Measurements from ENCODE around the gene SLC2A2.

GRCh38 chr3:170278550-170279338, 56.5 kb downstream of the PRKCI start:
- RRBS, result no CpG with 5 or more reads among the region's 5 CpGs
CAGE:
- cytosol, long polyA plus RNA, result no peak
- long polyA plus RNA, result no peak
- nucleus, long polyA plus RNA, result no peak

DNA sequence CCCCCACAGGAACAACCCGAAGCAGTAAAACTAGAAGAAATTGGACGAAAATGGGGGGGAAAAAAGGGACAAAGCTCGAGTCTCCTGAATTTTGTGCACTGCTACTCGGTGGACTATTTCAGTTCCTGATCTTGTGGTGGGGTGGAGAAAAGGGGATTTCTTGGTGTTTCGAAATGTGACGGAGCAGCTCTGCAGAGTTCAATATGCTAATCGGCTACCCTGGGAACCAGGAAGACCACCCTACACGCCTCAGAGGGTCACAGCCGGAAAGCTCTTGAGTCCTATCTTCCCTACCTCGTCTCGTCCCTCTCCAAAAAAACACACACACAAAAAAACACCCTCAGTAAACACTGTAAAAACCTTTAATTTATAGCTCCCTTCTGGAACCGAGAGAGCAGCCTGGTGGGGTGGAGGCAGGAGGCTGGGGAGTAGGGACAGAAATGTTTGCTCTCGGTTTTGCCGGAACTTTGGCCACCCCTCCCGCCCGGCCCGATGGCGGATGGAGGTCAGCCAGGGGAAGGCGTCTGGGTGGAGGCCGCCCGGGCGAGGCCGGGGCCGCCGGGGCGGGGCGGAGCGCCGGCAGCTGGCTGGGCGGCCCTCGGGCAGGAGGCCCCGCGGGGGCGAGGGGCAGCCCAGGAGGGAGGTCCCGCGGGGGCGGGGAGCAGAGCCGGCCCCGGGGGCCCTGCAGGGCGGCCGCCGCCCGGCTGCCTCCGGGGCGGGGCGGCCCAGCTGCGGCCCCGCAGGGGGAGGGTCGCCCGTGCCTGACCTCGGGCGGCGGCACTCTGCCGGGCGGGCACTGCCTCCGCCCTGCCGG, 1.0 kb upstream of the SKIL start:
- RRBS, result 3% methylated on average over 24 of the region's 57 CpGs
CAGE:
- cytosol, long polyA plus RNA, result no peak
- long polyA plus RNA, result no peak
- nucleus, long polyA plus RNA, result no peak

- RRBS, result no CpG with 5 or more reads among the region's 11 CpGs
CAGE:
- cytosol, long polyA plus RNA, result no peak
- long polyA plus RNA, result no peak
- nucleus, long polyA plus RNA, result no peak
Observed at GRCh38 chr3:170360062-170360764, 2.7 kb downstream of the SKIL start.

GRCh38 chr3:170421017-170421679, 2.5 kb downstream of the CLDN11 start:
- RRBS, result no CpG with 5 or more reads among the region's 12 CpGs
CAGE:
- cytosol, long polyA plus RNA, result start-site peak on the plus strand at chr3:170421189-170421269, 104 and 97 reads in 2 replicates
- long polyA plus RNA, result start-site peak on the plus strand at chr3:170421224-170421305, 36 and 137 reads in 2 replicates
- nucleus, long polyA plus RNA, result start-site peak on the plus strand at chr3:170421203-170421269, 26 and 29 reads in 2 replicates

GRCh38 chr3:170423136-170423816, 4.6 kb downstream of the CLDN11 start:
- RRBS, result no CpG with 5 or more reads among the region's 10 CpGs
CAGE:
- cytosol, long polyA plus RNA, result no peak
- long polyA plus RNA, result no peak
- nucleus, long polyA plus RNA, result start-site peak on the plus strand at chr3:170423439-170423450, 63 and 37 reads in 2 replicates; start-site peak on the plus strand at chr3:170423502-170423553, 52 and 63 reads in 2 replicates

GRCh38 chr3:170625970-170626357, 40.1 kb upstream of the SLC7A14 start:
- RRBS, result no CpG with 5 or more reads among the region's 7 CpGs
CAGE:
- cytosol, long polyA plus RNA, result no peak
- long polyA plus RNA, result no peak
- nucleus, long polyA plus RNA, result no peak

DNA sequence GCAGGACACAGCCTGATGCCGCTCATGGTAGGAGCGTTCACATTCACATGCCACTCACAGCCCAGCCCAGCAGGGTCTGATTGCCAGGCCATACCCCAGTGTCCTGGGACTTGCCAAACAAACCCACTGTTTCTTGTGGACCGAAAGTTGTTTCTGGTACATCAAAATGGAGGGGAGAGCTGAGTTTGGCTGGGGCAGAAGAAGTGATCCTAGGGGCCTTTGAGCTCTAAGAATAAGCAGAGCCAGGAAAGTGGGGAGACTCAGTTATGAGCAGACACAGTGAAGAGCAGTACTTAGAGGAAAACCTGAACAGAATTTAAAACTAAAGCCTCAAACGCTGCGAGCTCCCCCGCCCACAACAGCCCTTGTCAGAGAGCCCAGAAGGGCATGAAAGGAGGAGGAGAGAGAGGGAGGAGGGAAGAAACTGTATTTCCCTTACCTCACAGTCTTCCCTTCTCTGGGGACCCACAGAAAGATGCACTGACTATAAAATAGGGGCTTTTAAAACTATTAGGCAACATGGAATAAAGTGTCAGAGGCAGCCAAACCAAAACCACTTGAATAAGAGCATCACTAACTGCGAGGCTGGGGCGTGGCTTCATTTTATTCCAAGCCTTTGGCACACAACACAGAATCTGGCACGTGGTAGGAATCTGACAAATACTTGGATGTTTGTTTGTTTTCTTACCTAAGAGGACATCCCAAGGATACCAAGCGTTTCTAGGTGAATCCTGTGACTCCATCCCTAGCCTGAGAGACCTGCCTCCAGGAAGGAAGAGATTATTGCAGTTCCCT, 129.0 kb downstream of the RPL22L1 start:
- RRBS, result no CpG with 5 or more reads among the region's 10 CpGs
CAGE:
- cytosol, long polyA plus RNA, result no peak
- long polyA plus RNA, result no peak
- nucleus, long polyA plus RNA, result no peak

GRCh38 chr3:171002235-171002770, 24.2 kb downstream of the SLC2A2 start:
- RRBS, result no CpG with 5 or more reads among the region's 4 CpGs
CAGE:
- cytosol, long polyA plus RNA, result no peak
- long polyA plus RNA, result no peak
- nucleus, long polyA plus RNA, result no peak

DNA sequence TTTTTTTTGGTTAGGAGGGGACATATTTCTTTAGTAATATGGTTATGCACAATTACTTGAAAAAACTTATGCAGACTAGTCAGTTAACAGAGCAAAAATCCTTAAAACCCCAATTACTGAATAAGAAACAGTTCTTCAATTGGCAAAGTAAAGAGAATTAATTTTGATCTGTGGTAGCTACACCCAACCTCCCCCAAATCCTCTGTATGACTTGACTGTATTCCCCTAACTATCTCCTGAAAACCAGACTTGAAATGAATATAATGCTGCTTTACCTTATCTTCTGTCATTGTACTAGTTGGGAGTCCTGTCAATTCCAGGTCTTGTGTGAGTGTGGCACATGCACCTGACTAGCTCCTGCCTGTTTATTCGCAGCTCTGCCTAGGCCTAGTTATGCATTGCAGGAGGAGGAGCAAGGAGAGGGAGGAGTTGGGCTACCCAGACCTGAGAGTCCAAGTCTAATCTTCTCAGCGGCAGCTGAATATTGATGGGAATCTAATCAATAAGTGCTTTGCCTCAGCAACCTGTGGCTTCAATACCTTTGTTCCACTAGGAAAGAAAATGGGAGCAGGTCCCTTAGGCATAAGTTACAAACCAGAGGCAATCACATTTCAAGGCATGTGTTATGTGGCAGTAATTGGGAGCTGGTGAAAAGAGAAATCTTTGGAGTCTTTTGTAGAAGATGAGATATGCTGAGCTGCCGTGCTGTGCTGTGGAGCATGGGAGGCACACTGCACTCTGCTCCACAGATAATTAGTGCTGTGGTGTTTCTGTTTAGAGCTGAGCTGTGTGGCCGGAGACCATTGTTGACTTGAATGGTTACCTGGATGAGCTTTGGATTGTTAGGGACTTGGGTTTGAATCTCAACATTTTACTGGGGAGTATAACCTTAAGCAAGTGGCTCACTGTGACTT, at the start of gene SLC2A2:
Gene SLC2A2 (minus strand): TSS at position 340 of the 914 bp plus-strand sequence.
- RRBS, result no CpG with 5 or more reads among the region's 4 CpGs
CAGE:
- cytosol, long polyA plus RNA, result no peak
- long polyA plus RNA, result no peak
- nucleus, long polyA plus RNA, result no peak

- RRBS, result 18% methylated on average over 2 of the region's 48 CpGs
CAGE:
- cytosol, long polyA plus RNA, result no peak
- long polyA plus RNA, result no peak
- nucleus, long polyA plus RNA, result no peak
Observed at GRCh38 chr3:171027717-171029061, 1.7 kb upstream of the SLC2A2 start.

GRCh38 chr3:171110657-171110972, 84.1 kb upstream of the SLC2A2 start:
- RRBS, result no CpG with 5 or more reads among the region's 3 CpGs
CAGE:
- cytosol, long polyA plus RNA, result no peak
- long polyA plus RNA, result no peak
- nucleus, long polyA plus RNA, result no peak

- RRBS, result no CpG with 5 or more reads among the region's 4 CpGs
CAGE:
- cytosol, long polyA plus RNA, result no peak
- long polyA plus RNA, result no peak
- nucleus, long polyA plus RNA, result no peak
Observed at GRCh38 chr3:171257323-171257969, 202.8 kb downstream of the TNIK start.

GRCh38 chr3:171284229-171284750, 175.9 kb downstream of the TNIK start:
- RRBS, result no CpG with 5 or more reads among the region's 4 CpGs
CAGE:
- cytosol, long polyA plus RNA, result no peak
- long polyA plus RNA, result no peak
- nucleus, long polyA plus RNA, result no peak

GRCh38 chr3:171306747-171307110, 153.5 kb downstream of the TNIK start:
- RRBS, result no CpG with 5 or more reads among the region's 8 CpGs
CAGE:
- cytosol, long polyA plus RNA, result no peak
- long polyA plus RNA, result no peak
- nucleus, long polyA plus RNA, result no peak

DNA sequence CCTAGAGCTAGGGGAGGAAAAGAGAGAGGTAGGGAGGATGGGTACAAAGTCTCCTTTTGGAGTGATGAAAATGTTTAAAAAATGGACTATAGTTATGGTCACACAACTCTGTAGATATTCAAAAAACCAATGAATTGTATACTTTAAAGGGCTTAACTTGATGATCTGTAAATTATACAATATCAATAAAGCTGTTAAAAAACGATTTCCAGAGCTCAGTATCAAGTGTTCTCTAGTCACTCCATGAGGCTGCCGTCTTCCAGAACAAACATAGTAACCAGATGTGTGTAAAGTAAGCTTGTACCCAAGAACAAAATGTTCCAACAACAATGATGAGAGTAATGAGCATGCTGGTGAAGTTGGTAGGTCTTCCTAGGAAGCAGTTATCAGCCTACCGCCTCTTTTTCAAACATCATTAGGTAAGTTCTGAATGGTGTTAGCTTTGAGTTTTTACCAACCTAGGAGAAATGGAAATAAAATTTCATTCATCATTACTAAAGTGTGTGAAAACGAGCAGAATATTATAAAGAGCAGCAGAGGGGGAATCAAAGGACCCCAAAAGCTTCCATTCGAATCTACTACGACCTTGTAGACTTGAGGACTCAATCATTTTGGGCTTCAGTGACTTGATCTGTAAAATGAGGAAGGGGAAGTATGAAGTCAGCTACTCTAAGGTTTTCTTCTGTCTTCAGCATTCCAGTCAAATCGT, 45.1 kb downstream of the PLD1 start:
- RRBS, result no CpG with 5 or more reads among the region's 7 CpGs
CAGE:
- cytosol, long polyA plus RNA, result no peak
- long polyA plus RNA, result no peak
- nucleus, long polyA plus RNA, result no peak

- RRBS, result no CpG with 5 or more reads among the region's 1 CpG
CAGE:
- cytosol, long polyA plus RNA, result no peak
- long polyA plus RNA, result no peak
- nucleus, long polyA plus RNA, result no peak
Observed at GRCh38 chr3:172085717-172086095, 46.3 kb downstream of the FNDC3B start.

GRCh38 chr3:172090174-172090647, 50.8 kb downstream of the FNDC3B start:
- RRBS, result no CpG with 5 or more reads among the region's 1 CpG
CAGE:
- cytosol, long polyA plus RNA, result no peak
- long polyA plus RNA, result no peak
- nucleus, long polyA plus RNA, result no peak

DNA sequence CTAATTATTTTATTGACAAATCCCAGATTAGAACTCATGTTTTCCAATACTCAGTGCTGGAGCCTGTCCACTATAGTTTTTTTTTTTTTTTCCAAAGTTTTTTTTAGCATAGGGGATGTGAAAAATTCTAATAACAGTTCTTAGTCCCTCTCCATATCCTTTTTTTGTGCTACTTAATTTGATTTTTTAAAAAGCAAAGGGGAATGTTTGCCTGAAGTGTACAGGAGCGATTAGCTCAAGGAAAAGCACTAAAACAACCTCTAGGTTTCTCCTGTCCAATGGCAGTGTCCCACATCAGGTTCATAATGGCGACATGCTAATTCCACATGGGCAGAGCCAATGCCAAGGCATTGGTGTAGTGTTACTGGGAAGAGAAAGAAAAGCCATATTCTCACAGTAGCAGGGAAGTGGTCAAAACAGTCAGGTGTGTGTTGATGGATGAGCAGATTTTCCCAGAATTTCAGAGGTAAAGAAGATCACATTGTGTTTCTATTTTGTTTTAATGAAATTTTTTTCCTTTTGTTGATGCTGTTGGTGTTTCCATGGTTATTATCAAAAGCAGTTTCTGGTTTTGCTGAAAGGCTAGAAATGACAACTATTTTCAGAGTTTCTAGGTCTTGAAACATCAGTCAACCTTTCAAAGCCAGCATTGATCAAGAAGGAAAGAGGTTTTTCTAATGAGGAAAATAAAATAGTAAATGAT, 65.1 kb downstream of the FNDC3B start:
- RRBS, result no CpG with 5 or more reads among the region's 2 CpGs
CAGE:
- cytosol, long polyA plus RNA, result no peak
- long polyA plus RNA, result no peak
- nucleus, long polyA plus RNA, result no peak

GRCh38 chr3:172136879-172137492, 97.6 kb downstream of the FNDC3B start:
- RRBS, result no CpG with 5 or more reads among the region's 4 CpGs
CAGE:
- cytosol, long polyA plus RNA, result no peak
- long polyA plus RNA, result no peak
- nucleus, long polyA plus RNA, result no peak

DNA sequence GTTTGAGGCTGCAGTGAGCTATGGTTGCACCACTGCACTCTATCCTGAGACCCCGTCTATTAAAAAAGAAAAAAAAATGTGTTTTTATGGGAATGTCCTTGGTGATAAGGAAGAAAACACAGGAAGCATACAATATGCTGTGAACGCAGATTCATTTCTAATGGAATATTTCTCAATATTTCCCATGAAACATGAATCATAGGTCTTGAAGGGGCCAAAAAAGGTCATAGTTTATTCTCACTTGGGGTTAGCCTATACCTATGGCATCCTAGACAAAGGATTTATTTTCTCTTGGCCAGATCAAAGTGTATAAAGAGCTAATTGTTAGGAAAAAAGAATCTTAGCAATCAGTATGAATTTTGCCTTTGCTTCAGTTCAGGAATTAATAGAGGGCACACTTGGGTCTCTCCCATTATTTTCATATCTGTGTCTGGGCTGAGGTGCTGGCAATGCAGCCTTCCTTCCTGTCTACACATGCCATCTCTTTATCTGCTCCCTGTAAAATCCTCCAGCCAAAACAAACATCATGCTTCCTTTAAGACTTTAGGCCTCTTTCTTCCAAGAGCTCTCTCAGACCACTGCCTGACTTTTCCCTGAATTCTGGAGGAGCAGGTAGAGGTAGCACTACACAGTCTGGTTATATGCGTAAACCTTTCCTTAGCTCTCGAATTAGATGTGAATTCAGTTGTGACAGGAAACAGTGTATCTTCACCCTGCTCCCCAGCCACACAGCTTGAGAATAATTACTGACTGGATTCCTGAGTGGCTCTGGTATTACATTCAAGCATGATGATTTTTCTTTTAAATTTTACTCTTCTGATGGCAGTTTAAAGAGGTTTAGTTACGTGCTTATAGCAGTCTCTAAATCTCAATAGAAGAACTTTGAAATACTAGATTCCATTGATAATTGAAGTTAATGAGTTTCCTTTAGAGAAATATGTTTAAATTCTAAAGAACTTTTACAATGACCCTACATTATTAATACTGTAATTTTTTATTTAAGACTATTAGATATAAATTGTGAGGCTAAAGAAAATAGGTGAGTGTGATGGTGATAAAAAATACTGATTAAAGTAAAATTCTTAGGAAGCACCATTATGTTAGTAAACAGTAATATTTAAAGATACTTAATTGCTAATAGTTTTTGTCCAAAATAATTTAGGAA, 98.6 kb downstream of the FNDC3B start:
- RRBS, result no CpG with 5 or more reads among the region's 5 CpGs
CAGE:
- cytosol, long polyA plus RNA, result no peak
- long polyA plus RNA, result no peak
- nucleus, long polyA plus RNA, result no peak

All from IMR-90 (cell line).